Vein endothelial cell (primary cell): ENCODE results near the genes RPL41 and COQ10A.

DNA sequence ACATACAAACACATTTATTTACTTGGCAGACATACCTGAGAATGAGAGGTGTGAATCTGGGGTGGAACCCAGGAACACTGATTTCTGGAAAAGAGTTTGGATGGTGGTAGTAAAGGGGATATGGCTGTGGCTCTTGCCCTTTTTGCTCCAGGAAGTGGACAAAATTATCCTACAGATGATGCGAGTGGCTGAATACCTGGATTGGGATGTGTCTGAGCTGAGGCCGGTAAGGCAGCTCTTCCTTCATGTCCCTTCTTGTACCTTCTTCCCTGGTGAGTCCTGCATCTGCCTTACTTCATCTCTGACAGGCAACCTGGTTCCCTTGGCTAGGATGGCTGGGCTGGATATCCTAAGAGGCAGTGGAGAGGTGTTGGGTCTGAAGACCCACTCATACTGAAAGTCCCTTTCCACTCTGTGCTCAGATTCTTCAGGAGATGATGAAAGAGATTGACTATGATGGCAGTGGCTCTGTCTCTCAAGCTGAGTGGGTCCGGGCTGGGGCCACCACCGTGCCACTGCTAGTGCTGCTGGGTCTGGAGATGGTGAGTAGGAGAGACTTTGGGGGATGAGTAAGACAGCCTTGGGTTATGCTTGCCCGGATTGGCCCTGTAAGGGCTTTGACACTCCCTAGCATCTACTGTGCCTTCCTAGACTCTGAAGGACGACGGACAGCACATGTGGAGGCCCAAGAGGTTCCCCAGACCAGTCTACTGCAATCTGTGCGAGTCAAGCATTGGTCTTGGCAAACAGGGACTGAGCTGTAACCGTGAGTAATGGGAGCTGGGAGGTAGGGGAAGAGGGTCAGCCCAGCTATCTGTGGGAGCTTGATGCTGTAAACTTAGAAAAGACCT lies 8.0 kb downstream of the DGKA start:
- CAGE, long polyA plus RNA = no peak

DNA sequence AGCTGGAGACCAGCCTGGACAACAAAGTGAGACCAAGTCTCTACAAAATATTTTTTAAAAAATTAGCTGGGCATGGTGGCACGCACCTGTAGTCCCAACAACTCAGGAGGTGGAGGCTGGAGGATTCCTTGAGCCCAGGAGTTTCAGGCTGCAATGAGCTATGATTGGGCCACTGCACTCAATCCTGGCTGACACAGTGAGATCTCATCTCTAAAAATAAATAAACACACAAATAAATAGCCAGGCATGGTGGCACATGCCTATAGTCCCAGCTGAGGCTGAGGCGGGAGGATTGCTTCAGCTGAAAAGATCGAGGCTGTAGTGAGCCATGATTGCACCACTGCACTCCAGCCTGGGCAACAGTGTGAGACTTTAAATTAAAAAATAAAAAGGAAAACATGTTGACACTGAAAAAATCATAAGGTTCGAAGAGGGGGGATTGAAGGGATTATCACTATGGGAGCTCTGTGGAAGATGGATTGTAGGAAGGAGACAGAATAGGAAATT lies 13.2 kb downstream of the DGKA start:
- CAGE, long polyA plus RNA = no peak

DNA sequence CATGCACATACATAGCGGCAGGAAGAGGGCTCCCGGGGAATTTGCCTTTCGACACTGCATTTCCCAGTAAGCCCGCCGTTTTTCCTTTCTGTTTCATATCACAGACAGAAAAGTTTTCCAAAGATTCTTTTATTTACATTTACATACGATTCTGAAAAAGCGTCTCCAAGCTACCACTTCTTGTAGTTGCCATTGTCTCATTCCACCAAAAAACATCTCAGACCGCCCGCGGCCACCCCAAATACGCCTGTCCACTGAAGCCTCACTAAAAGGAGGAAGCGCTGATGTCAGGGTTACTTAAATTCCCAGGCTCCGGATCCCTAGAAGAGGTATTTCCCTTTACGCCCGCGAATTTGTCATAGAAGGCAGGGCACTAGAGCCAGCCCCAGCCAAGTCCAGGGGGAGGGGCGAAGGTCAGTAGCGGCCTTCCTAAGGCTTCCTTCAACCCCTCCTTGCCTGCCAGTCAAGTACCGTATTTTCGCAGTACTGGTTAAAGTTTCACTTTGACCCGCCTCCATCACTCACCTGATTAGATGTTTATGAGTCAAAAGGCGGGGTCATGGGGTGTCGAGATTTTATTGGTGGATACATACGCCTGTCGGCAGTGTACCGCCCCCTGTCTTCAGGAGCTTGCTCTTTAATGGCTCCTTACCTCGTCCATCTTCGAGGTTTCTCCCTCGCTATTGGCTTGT lies 533 bp upstream of the RAB5B start:
- CAGE, long polyA plus RNA = no peak

- CAGE, long polyA plus RNA = no peak
Measured at GRCh38 chr12:56094894-56095457, 9.4 kb upstream of the PA2G4 start.

GRCh38 chr12:56097093-56097397 lies 7.3 kb upstream of the PA2G4 start:
- CAGE, long polyA plus RNA = no peak

GRCh38 chr12:56116413-56117520 lies at the start of gene RPL41:
Gene RPL41 (plus strand): TSS chr12:56116633.
- CAGE, long polyA plus RNA = start-site peak on the plus strand at chr12:56116627-56116647, 142 and 90 reads in 2 replicates

DNA sequence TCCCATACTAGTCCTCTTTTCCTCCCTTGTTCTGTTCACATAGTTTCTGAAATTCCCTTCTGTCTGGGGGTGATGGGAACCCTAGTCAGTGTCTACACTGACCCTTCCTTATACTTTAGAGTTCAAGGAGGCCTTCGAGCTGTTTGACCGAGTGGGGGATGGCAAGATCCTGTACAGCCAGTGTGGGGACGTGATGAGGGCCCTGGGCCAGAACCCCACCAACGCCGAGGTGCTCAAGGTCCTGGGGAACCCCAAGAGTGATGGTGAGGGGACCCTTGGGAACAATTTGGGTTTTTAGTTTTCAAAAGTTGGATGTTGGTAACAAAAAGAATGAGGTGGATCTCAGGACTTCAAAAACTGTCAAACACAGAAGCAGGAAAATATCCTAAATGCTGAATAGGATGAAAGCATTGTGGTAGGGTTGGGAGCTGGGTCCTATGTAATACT lies 2.6 kb downstream of the MYL6B start:
- CAGE, long polyA plus RNA = no peak

DNA sequence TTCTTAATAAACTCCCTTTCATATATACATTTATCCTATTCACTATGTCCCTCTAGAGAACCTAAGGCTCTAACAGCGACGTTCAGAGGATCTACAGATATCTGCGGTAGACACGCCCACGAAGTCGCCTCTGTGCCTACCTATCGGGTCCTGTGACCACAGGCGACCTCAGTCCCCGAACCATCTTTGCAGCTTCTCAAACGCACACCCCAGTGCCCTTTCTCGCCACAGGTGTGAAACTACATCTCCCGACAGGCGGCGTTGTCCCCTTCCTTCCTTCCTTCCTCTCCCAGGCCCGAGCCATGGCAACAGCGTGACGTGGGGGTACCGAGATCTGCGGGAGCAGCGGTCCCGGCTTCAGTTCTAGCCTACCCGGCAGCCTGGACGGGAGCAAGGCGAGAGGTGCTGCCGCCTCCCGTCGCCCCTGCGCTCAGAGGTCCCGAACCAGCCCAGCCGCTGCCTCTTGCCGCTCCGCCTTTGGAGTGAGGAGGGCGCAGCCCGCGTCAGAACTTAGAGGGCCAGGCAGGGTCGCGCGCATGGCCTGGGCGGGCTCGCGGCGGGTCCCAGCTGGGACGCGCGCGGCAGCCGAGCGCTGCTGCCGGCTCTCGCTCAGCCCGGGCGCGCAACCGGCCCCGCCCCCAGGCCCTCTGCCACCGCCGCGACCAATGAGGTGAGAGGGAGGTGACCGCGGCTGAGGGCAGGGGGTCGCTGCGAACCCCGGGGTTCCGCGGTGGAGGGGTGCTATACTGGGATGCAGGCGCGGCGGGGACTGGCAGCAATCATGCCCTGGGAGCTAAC lies at the start of gene COQ10A:
TSS of gene COQ10A (plus strand) at position 360 of the 798 bp plus-strand sequence.
- CAGE, long polyA plus RNA = no peak

DNA sequence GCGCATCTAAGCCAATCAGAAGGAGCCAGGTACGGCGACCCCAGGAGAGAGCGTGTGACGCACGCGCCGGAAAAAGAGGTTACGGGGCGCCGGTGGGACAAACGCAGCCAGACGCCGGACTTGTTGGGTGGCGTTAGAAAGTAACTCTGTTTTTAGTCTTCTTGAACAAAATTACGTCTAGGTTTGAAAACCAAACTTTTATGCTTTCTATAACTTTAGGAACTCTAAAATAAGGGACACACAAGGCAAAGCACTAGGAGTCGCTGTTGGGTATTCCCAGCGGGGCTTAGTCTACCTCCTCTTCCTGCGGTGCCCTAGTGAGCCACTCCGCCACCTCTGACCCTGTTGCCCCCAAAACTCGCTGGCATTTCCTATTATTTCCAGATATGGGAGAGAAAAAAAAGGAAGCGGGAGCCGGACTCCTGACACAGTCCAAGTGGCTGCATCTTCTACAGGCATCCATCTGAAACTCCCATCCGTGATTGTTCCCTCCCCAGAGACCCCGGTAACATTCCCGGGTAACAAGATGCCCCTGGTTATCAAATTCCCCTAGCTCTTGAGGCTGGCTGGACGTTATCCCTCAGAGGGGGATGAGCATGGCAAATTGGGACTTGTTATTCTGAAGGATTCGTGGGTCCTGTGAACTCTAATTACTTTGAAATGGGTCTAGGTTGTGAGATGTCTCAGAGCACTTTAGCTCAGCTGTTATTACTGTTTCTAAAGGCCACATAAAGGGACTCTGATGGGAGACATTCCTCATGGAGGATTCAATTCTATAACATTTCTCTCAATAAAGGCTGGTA lies 481 bp upstream of the PAN2 start:
- CAGE, long polyA plus RNA = no peak

DNA sequence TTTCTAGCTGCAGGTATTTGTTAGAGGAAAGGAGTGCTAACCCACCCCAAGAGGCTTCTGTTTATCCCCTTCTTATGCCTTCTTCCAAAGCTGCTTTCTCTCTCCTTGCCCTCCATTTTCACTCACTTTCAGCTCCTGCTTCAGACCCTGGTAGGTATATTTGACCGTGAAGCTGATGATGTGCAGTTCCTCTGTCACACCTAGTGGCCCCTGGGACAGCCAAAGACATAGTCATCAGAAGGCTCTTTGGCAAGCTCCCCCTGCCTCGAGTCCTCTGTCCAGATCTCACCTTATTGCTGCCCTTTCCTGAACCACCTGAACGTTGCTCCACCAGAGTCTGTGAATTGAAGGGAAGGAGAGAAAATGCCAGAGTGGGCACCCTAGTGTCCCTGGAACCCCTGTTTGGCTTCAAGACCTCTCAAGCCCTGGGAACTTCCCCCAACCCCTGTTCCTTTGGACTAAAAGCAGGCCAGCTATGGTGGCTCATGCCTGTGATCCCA lies 10.6 kb downstream of the STAT2 start:
- CAGE, long polyA plus RNA = no peak

DNA sequence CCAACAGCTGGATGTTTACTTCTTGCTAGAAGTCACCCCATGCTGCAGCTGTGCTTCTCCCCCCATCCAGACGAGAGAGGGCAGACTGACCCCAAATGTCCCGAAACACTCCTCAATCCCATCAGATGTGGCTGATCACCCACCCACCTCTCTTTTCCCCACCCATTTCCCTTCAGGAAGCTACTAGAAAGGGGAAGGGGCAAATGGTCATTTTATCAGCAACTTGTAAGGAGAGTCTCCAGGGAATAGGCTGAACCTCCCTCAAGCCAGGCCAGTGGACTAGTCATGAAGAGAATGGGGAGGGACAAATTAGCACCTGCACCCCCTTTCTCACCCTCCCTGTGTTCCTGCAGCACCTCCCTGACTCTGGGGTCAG lies 2.7 kb upstream of the BAZ2A start:
- CAGE, long polyA plus RNA = no peak

DNA sequence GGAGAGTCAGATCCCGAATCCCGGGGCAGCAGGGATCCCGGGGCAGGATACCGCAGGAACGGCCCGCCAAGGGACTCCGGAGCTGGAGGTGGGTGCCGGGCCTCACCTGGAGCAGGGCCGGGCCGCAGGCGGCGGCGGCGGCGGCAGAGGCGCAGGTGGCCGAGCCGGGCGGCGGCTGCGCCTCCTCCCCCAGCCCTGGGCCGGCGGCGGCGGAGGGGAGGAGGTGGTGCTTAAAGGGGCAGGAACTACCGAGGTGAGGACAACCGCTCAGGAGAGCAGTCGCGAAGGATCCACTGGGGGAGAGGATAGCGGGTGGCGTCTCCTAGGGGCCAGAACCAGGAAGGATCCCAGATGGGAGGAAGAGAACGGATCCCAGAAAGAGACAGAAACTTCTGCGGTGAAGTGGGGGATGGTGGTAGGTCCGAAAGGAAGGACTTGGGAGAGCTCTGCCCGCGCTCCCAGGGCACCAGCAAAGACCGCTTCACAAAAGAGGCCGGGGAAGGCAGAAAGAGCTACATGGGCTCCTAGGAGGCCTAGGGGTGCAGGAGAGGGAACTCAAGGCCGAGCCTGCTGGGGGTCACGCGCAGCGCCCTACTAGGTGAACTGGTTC lies 4.8 kb upstream of the BAZ2A start:
- CAGE, long polyA plus RNA = no peak

GRCh38 chr12:56660965-56661279 lies 15.1 kb upstream of the ATP5F1B start:
- CAGE, long polyA plus RNA = no peak

- CAGE, long polyA plus RNA = no peak
Measured at GRCh38 chr12:56932285-56932765, 1.9 kb downstream of the SDR9C7 start.

DNA sequence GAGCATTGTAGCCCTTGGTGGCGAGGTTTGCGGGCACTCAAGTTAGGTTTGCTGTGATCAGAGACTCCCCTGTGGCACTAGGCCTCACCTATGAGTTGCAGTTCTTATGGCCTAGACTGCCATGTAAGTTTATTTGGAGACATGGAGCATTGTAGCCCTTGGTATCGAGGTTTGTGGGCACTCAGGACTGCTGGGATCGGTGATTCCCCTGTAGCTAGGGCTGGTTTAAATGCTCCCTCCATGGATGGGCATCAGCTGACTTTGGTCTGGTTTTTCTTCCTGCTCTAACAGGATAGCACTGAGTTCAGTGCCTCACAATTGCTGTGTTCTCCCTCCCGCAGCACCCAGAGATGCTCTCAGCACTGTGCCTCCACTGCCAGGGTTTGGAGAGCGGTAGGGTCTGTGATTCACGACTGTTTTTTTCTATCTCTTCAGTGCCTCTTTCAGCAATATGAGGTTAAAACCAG lies 8.1 kb downstream of the RDH16 start:
- CAGE, long polyA plus RNA = no peak

DNA sequence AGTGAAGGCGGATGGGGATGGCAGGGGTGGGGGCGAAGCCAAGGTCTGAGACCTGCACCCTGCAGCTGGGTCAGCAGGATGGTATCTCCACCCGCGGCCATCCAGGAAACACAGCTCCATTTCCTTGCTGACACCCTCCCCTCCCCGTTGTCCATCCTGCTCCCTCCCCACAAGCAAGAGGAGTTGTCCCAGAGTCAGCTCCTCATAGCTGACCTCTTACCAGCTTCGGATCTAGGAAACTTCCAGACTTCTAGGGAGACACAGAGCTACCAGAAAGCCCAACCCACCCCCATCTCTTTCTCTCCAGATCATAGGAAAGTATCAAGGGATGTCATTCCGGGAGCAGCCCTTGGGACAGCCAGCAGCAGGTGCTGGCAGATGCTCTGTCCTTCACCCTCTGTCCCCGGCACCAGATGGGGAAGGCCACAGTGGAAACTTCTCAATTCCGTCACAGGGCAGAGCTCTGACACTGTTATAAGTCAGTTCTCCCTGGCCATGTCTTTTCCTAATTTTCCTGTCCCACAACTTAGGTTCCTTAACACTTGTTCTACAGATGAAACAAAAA lies 2.8 kb downstream of the GPR182 start:
- CAGE, long polyA plus RNA = no peak

- CAGE, long polyA plus RNA = no peak
Measured at GRCh38 chr12:57056818-57057901, 7.2 kb upstream of the MYO1A start.

DNA sequence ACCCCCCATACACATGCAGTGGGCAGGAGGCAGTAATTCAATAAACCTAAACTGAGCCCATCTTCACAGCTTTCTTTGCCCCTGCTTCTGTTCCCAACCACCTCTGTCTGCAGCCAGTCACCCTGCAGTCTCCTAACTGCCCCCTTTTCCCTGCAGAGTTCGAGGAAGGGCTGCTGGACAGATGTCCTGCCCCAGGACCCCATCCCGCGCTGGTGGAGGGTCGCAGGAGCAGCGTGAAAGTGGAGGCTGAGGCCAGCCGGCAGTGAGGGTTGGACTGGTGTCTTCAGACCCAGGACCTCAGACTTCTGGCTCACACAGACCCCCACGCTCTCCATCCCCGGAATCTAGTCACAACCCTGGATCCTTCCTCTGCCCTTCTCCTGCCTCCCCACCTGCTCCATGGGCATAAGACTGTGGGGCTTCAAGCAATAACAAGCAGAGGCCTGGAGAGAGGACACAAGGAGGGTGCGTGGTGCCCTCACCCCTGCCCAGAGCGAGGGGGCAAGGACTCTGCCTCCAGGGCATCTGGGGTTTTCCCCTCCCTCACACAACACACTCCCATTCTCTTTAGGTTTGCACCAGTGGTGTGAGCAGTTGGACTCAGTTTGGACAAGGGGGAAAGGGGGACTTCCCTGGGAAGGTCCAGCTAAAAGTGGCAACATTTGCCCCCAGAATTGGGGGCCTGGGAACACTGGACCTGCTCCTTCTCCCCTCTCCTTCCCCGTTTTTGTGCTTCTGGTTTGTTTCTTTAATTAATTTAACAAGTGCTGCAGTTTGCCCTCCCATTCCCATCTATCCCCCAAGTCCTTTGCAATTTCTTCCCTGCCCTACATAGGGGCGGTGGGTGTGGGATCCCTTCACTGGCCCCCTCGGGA lies 5.8 kb downstream of the NAB2 start:
- CAGE, long polyA plus RNA = no peak

GRCh38 chr12:57133873-57134267 lies 5.6 kb downstream of the LRP1 start:
- CAGE, long polyA plus RNA = no peak

DNA sequence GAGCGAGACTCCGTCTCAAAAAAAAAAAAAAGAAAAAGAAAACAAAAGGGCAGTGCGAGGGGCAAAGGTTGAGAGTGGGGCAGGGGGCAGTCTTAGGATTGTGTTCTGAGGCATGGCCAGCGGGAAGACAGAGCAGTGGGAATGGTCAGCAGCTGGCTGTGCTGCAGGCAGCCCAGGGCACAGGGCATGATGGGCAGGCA lies 9.2 kb upstream of the NXPH4 start:
- CAGE, long polyA plus RNA = no peak